Bronchial lymph node (tissue), 1 donor: ENCODE measurements around the genes CNOT8 and PPP1R2B.

DNA sequence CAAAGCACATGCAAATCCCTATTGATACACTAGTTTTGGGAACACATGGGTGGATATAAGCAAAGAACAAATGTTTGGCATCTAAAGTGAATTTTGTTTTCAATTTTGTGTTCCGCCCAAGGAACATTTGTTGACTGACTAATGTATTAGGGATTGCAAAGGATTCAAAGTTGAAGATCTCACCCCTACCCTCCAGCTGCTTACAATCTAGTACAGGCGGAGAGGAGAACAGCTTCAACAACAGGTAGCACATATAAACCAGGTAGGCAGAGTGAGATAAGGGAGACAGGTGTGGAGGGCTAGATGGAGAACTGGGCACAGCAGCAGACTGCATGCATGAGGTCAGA is 249.5 kb downstream of the GRIA1 start:
- PRO-cap, result no peak

DNA sequence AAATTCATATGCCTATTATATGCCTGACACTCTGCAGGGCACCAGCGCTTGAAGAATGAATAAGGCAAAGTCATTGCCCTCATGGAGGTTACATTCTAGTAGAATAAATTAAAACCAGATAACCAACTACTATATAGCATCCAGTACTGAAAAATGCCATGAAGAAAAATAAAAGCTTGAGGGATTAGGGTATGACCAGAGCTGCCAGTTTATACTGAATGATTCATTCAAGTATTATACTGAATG is 179.2 kb downstream of the FAM114A2 start:
- PRO-cap, result no peak

DNA sequence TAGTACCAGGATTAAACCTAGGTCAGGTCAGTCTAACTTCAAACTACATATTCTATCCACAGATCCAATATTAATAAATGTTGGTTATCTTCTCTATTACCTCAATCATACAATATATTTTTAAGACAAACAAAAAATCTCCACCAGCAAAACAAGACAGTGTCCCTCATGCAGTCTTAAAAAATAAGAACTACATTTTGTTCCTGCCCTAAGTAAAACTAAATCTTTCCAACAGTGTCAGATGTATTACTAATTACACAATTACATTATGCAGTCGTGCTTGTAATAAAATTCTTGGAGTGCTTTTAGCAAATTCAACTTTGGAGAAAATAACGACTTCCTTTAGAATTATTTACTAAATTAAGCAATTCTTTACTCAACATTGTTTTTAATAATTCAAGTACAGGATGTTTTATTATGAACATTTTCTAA is 138.1 kb downstream of the FAM114A2 start:
- PRO-cap, result no peak

DNA sequence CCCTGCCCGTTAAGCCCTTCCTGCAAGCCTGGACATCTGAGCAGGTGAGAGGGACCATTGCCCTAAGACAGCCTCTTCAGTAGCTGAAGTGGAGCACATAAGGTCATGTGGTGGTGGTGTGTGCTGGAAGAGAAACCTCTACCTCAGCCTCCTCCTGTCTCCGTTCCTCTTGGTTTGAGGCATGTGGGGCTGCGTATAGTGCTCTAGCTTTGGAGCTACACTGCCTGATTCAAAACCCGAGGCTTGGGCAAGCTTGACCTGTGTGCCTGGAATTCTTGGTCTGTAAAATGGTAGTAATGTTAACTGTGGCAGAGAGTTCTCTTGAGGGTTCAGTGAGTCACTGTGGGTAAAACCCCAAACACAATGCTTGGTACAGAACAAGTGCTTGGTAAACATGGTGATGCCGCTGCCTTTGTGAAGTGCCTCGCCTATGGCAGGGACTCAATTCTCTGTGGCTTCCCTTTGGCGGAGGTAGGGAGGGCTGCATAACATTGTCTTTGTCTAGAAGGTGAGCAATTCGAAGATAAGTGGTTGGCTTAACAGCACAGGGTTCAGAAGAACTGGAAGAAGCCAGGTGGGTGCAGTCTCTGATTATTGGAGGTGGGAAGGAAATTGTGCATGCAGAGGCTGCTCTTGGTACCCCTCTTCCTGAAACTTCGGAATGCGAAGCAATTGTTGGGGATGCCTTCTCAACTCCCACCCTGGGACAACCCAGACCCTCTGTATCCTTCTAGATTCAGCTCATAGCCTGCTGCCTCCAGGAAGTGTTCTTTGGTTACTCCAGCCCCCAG is 7.6 kb downstream of the GALNT10 start:
- PRO-cap, result no peak

- PRO-cap, result no peak
Observed at GRCh38 chr5:154205336-154205956, 14.9 kb downstream of the GALNT10 start.

DNA sequence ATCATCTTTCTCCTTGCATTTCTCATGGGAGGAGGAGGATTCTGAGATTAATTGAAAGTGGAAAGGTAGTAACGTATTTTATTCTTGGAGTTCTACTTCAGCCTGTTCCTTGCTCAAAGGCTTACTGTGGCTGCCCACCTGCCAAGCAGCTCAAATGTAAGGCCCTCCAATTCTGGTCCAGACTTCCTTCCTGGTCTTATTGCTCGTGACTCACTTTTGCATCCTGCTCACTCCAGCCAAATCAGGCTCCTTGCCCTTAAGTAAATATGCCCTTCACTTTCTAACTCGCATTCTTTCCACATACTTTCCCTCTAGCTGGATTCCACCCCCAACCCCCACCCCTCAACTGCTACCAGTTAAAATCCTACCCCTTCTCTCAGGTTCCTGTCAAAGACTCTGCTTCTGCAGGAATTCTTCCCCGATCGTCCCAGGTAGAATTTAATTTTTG is 96.6 kb downstream of the GALNT10 start:
- PRO-cap, result no peak

DNA sequence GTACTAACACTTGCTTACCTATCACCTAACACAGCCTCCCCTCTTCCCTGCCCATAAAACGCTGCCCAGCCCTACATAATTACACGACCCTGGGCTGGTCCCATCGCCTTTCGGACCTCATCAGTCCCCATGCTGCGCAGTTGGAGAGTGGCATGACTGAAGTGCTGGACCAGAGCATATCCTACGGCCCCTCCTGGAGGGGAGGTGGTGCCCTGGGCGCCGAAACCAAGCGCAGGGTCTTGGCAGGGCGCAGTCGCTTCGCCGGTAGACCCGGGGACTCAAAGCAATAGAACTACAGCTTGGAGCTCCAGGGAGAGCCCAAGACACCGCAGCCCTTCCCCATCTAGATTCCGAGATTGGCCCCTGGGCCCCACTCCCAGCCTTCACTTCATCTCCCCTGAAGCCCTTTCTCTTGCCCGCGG is 969 bp upstream of the SAP30L start:
- PRO-cap, result no peak

- PRO-cap, result no peak
Observed at GRCh38 chr5:154451288-154451821, 5.6 kb downstream of the SAP30L start.

GRCh38 chr5:154648529-154649254 is 106.5 kb upstream of the LARP1 start:
- PRO-cap, result no peak

GRCh38 chr5:154787967-154788761 is 33.0 kb downstream of the LARP1 start:
- PRO-cap, result no peak

DNA sequence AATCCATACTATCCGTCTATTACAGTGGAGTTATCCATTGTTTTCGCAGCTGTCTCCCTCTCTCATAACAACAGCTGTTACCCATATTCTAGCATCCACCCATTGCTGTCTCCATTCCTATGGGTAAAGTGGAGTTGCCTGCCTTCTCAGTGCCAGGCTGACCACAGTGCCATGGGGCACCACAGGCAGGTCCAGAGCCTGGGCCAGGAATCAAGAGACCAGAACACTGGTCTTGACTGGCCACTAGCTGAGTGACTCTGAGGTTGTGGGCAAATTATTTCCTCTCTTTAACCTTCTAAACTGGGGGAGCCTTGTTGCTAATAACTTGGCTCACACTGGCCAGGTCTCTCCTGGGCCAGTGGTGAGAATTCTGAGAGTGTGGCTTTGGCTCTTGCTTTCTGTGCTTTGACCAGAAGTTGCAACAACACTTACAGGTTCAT is 20.0 kb downstream of the FAXDC2 start:
- PRO-cap, result no peak

DNA sequence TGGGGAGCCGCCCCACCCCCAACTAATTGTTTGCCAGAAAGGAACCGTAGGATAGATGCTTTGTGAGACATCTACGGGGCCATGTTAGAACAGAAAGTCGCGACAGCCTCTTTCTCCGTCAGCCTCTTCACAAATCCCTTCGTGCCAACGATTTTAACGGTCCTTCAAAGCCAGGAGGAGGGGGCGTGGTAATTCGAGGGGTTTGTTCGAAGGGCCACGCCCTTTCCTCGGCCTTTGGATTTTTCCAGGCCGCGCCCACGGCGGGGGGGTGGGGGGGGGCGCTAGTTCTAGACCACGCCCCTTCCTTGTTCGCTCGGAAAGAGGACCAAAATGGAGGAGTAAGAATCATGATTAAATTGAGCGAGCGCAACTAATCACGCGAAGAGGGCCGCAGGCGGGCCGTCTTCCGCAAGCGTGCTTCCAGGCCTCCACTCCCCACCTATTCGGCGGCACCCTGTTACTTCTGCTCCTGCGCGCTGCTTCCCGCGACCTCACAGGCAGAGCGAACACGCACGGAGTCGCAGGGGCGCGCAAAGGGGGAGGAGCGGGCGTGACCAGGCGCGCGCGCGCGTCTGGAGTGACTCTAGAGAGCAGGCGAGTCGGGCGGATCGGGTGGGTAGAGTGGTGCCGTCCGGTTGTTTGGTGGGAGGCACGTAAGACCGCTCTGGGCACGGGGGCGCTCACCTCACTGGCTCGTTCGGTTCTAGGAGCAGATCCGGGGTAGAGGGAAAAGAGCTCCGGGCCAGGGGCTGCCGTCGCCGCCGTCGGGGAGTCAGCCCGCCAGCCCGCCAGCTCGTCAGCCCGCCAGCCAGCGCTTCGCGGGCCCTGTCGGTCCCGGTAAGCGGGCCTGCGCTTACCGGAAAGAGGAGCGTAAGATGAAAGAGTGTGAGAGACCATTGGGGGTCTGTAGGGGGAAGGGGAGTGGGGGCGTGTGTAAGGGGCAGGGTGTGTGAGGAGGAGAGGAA is at the start of gene CNOT8:
Gene CNOT8, plus strand, starts transcription at position 696 of the 965 bp plus-strand sequence.
- PRO-cap, result bidirectional peak, plus-strand start at position 25 of the sequence, minus-strand start outside the sequence; bidirectional peak, plus-strand start at position 348 of the sequence, minus-strand start at position 129 of the sequence; bidirectional peak, plus-strand start at position 712 of the sequence, minus-strand start at position 493 of the sequence

- PRO-cap, result bidirectional peak, plus-strand start at chr5:154859387, minus-strand start at chr5:154859339
Observed at GRCh38 chr5:154858897-154859419, 531 bp downstream of the CNOT8 start.

- PRO-cap, result bidirectional peak, plus-strand start at chr5:154966699, minus-strand start at chr5:154966603
Observed at GRCh38 chr5:154966288-154967008, 25.6 kb downstream of the MRPL22 start.

DNA sequence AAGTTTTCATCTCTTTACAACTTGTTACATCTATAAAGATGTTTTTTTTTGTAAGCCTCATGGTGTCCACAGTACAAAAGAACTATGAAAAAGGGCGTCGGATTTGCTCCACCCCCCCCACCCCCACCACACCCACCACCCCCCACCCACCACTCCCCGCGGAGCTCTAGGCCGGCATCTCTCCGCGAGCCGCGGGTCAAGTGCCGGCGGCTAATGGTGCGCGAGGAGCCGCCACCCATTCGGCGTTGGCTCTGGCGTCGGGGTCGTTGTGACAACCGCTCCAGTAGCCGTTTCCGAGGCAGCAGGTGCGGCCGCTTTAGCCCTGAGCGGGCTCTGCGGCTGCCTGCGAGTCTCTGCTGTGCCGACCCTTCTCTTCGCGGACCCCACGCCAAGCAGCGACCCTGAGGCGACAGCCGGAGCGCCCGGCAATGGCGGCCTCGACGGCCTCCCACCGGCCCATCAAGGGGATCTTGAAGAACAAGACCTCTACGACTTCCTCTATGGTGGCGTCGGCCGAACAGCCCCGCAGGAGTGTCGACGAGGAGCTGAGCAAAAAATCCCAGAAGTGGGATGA is at the start of gene PPP1R2B:
Gene PPP1R2B, plus strand, starts transcription at position 161 of the 574 bp plus-strand sequence.
- PRO-cap, result no peak

DNA sequence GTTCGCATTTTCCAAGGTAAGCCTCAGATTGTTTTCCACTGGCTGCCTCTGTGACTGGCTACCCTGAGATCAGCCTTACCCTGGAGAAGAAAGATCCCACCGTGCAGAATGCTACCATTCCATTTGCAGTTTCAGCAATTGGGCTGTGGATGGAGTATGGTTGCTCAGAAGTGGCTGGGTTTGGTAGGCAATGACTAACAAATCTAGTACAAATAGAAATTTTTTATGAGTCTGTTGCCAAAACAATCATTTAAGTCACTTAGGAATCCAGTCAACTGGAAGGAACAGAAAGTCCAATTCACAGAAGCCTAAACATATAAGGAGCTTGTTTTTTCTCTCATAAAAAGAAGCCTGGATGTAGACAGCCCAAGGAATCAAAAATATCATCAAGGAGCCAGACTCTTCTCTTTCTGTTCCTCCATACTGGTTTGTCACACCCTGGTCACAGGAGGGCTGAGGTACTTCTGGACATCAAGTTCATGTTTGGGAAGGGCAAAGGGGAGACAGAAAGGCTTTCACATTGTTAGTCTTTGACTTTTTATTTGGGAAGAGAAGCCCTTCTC is 9.2 kb upstream of the TIMD4 start:
- PRO-cap, result no peak

- PRO-cap, result no peak
Observed at GRCh38 chr5:157075090-157075304, 16.1 kb upstream of the HAVCR1 start.

GRCh38 chr5:157294480-157295048 is 28.6 kb downstream of the CYFIP2 start:
- PRO-cap, result no peak

GRCh38 chr5:157303736-157304131 is 37.8 kb downstream of the CYFIP2 start:
- PRO-cap, result unidirectional peak, plus-strand start at chr5:157303916

GRCh38 chr5:157327721-157328312 is 17.7 kb downstream of the FNDC9 start:
- PRO-cap, result no peak